GM23338 (cell line): ENCODE results near the genes REV3L and TUBE1.

DNA sequence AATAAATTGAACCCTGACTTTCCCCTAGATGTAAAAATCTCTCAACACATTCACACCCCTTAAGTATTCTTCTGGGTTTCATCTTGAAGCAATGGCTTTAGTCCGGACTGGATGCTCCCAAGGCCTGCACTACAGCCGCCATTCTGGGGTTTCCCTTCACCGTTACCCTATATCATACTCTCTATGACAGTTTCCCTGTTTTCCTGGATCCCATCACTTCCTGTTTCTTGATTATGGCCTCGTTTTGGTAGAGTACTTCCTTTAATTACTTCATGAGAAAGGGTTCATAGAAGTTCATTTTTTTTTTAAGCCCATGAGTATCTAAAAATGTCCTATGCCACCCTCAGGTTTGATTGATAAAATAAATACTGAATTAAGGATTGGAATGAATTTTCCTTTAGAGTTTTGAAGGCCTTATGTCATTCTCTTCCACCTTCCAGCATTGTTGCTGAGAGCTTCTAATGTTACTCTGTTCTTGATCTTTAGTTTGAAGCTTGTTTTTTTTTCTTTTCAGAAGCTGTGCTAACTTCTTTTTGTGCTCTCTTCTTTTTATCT lies 11.8 kb downstream of the FIG4 start:
- PRO-cap = no peak
- RAMPAGE, long total RNA = no peak

DNA sequence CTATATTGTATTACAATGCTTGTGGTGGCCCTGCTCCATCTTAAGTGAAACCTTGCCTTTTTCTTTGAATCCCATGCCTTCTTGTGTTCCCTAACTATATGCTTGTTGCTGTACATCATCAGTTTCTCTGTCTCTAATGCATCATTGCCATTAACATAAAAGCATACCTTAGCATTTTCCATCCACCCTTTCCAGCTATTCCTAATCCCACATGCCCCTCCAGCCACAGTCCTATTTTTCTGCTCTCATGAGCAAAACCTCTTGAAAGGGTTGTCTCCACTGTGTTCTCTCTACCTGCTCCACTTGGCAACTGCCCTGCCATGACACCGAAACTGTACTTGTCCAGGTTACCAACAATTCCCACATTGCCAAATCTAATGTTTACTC lies 80.6 kb downstream of the FIG4 start:
- PRO-cap = no peak
- RAMPAGE, long total RNA = no peak

DNA sequence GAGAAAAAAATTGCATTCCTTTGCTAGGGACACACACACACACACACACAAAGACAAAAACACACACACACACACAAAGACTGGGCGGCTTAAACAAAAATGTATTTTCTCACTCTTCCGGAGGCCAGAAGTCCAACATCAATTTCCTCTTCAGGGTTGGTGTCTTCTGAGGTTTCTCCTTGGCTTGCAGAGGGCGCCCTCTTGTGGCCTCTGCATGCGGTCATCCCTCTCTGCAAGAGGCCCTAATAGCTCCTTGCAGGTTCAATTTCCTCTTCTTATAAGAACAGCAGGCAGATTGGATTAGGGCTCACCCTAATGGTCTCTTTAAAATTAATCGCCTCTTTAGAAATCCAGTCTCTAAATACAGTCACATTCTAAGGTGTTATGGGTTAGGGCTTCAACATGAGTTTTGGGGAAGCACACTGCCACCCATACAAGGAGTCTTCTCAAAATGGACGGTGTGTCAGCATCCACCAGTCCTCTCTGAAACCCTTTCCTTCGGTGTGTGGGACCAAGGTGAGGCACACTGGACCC lies 61.4 kb downstream of the GPR6 start:
- PRO-cap = unidirectional peak, plus-strand start at position 273 of the sequence; unidirectional peak, plus-strand start at position 449 of the sequence
- RAMPAGE, long total RNA = no peak

DNA sequence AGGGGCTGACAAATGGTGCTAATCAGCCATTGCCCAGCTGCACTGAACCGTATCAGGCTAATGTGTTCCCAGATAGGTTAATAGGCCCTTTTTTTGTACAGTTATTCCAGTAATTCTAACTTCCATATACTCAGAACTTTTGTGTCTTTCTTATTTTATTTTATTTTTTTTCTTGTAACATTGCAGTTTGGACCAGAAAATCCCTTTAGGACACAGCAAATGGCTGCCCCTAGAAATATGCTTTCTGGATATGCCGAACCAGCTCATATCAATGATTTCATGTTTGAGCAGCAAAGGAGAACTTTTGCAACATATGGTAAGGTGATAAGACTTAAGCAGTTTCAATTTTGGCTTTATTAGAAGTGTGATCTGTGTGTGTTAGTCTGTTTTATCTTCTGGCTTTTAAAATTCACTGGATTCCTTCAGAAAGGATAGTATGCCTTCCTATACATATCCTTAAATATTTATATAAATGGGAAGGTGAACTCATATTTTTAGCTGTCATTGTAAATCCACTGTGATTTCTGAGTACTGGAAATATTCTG lies 21.2 kb downstream of the CDC40 start:
- PRO-cap = no peak
- RAMPAGE, long total RNA = no peak

GRCh38 chr6:110560595-110561081 lies 84.2 kb upstream of the SLC22A16 start:
- PRO-cap = no peak
- RAMPAGE, long total RNA = no peak

- PRO-cap = no peak
- RAMPAGE, long total RNA = no peak
These were observed 90.2 kb upstream of the SLC22A16 start for GRCh38 chr6:110566424-110567271.

GRCh38 chr6:110682515-110682762 lies 132.8 kb downstream of the CDK19 start:
- PRO-cap = no peak
- RAMPAGE, long total RNA = no peak

DNA sequence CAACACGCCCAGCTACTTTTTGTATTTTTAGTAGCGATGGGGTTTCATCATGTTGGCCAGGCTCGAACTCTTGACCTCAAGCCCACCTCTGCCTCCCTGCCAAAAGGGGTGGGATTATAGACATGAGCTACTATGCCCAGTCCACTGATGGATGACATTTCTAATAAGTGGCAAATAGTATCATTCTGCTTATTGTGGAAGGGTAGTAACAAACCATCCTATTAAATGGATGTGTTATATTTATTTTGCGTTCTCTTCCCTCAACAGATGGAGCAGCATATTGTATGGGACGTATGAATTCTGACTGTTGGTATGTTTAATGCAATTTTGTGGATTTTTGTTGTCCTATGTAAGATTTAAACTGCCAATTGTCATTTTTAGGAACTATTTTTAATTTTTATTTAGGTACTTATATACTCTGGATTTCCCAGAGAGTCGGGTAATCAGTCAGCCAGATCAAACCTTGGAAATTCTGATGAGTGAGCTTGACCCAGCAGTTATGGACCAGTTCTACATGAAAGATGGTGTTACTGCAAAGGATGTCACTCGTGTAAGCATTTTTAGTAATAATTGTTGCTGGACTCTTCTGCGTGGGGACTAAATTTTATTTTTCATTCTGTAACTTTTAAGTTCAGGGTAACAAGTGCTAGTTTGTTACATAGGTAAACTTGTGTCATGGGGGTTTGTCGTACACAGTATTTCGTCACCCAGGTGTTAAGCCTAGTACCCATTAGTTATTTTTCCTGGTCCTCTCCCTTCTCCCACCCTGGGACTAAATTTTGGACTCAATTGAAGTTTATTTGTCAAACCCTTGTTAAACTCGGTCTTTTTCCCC lies 17.5 kb downstream of the AMD1 start:
- PRO-cap = no peak
- RAMPAGE, long total RNA = no peak

- PRO-cap = no peak
- RAMPAGE, long total RNA = no peak
These were observed 71.3 kb downstream of the REV3L start for GRCh38 chr6:111411315-111412443.

DNA sequence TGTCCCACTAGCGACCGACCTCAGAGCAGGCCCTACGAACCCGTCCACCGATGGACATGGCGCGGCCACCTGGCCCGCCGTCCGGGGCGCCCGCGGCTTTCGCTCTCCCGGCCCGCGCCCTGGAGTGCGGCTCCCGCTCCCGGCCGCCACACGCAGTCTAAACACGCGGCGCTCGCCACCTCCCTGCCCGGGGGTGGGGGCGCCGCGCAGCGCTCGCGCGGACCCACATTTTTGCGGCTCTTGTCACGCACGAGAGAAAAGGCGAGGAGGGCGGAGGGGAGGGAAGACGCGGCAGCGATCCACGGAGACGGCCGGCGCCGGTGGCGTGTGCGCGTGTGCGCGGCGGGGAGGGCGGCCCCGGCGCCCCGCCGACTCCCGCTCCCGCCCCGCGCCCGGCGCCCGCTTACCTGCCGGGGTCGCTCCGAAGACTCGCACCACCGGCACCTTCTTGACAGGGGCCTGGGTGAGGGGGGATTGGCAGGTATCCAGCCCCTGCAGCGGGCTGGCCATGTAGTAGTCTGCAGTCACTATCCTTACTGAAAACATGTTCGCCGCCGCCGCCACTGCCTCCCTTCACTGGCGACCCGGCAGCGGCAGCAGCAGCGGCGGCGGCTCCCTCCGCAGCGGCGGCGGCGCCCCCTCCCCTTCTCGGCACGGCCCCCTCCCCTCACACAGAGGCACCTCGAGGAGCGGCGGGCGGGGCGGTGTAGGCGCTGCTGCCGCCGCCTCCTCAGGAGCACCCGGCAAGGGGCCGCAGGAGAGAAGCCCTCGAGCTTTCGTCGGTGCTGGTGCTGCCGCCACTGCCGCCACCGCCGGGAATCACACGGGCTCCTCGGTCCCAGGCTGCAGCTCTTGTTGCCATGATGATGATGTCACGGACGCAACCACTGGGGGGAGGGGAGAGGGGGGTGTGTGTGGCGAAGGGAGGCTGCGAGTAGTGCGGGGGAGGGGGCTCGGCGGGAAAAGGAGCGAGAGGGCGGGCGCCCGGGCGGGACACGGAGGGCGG lies at the start of gene REV3L:
Gene REV3L, minus strand, starts transcription at position 876 of the 1,006 bp plus-strand sequence.
- PRO-cap = bidirectional peak, plus-strand start at position 670 of the sequence, minus-strand start at position 823 of the sequence
- RAMPAGE, long total RNA = no peak

DNA sequence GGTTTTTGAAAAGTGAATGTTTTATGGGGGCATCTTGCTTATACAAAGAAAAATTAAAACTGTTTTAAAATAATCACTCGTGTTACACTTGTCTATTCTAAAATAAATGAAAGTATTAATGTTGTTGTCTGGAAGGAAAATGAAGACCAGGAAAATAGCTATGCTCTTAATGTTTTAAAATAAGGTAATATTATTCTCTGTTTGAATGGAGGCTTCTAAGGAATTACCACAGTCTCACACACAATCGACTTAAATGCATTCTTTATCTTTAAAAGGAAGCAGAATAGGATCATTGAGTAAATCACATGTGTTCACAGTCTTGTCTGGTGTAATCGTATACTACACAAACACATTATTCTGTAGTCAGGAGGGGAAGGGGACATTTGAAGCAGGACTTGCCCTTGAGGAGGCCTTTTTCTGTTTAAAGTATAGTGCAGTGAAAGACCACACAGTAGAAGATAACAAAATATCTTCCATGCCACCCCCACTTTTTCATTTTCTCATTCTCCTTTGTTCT lies 20.6 kb upstream of the REV3L start:
- PRO-cap = no peak
- RAMPAGE, long total RNA = no peak

DNA sequence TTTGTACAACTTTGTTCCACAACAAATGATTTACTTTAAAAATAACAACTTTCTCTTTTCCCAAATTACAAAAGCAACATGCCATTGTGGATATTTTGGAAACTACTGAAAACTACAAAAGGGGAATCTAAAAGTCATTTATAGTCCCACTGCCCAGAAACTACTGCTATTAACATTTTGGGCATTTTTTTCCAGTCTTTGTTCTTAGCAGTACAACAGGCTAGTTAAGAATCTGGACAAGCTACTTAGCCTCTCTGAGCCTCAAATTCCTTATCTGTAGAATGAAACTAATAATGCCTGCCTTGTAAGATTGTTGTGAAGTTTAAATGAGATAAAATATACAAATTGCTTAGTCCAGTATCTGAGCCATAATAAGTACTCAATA lies 61.1 kb upstream of the REV3L start:
- PRO-cap = no peak
- RAMPAGE, long total RNA = no peak

DNA sequence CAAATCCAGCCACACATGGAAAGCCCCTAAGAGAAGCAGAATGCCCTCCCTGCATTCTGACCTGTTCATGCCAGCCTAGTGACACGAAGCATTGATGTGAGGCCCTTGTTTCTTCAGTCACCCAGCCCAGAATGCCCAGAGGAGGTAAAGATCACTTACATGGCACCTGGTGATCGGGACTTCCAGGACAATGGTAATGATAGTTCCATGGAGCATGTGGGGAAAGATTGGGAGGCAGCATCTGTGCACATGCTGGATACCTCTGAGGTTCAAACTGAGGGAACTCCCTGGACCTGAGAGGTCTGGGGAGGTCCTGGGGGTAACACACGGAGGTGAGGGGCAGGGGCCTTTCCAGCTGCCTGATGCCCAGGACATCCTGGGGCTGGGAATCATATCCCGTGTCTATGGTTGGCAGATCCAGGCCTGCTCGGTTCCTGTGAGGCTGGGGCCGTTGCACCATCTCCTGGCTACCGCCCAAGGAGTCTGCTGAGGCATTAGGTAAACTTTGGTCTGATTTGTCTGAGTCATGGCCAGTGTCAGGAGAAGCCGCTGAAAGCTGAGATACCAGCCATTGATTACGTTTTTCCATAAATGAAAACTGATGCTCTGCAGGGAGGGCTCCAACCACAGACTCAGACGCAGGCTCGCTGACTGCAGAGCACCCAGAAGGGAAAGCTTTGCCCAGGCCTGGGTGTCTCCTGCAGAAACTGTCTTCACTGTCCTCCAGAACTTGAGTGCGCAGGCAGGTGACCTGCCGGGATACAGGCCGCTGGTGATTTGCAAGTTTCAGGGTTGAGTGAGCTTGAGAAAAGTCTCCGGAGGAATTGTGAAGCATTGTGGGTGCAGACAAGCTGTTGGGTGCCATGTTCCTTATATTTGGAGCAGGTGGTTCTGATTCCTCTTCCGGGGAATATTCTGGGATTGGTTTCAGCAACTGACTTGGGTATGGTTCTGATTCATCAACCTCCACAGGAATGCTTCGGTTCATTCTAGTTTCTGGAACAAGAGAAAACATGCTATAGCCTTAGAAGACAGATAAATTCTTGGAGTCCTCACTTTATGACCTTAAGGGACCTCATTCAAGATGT lies 14.2 kb downstream of the TRAF3IP2 start:
- PRO-cap = no peak
- RAMPAGE, long total RNA = no peak

DNA sequence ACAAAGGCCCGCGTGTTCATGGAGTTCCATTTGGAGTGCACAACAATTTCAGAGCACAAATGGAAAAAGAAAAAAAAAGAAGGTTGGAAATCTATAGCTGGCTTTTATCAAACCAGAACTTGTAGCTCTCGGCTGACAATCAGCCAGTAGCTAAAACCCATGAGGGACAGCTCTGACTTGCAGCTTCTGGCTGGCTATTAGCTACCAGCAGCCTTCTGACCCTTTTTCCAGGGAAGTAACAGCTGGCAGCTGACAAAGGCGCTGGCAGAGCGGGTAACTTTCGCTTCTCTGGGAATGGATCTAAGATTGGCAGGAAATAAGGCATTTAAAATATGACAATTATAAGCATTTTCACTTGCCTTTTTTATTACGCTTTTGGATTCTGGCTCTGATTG lies 20.4 kb upstream of the TRAF3IP2 start:
- PRO-cap = no peak
- RAMPAGE, long total RNA = no peak

GRCh38 chr6:111693797-111693996 lies 88.0 kb upstream of the TRAF3IP2 start:
- PRO-cap = no peak
- RAMPAGE, long total RNA = no peak

DNA sequence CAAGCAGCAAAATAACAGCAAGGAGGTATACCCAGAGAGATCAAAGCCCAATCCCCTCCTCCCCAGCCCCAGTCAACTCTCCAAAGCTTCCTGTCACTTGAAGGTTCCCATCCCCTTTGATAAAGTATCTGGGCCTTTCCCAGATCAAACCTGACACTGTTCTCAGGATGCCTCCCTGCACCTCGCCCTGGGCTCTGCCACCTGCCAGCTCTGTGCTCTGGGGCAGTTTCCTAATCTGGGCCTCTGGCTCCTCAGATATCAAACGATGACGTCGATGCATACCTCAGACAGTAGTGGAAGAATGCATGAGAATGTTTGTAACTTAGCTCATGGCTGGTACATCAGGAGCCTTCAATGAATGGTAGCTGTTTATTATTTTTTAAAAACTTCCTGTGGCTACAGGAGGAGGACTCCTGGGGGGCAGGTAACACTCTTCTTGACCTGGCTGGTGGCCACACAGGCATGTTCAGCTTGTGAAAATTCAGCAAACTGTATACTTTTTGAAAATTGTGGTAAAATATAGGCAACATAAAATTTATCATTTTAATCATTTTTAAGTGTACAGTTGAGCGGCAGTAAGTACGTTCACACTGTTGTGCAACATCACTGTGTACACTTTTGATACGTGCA lies 106.8 kb upstream of the TRAF3IP2 start:
- PRO-cap = no peak
- RAMPAGE, long total RNA = no peak

GRCh38 chr6:111764065-111764810 lies 109.0 kb downstream of the FYN start:
- PRO-cap = no peak
- RAMPAGE, long total RNA = no peak

DNA sequence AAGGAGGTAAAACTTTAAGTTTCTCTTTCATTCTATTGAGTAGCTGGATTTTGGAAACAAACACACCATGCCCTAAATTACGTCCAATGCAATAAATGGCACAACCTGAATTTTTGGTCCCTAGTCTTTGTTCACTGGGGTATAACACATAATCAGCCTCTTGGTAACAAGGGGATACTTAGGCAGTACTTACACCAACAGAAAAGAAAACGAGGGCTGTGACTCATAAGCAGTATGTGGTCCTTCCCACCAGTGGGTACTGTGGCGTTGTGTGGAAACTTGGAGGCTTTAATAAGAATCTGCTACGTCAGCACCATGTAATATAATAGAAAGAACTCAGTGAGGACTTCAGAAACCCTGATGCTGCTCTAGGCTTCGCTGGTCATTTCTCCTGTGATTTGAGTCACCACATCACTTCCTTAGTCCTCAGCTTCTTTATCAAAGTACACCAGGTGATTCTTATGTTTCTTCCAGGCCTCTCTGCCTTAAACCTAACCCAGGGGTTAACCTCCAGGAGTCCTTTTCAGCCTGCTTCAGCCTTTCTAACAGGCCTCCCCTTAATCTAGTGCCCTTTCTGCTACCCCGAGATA lies 68.7 kb downstream of the FYN start:
- PRO-cap = no peak
- RAMPAGE, long total RNA = no peak

- PRO-cap = no peak
- RAMPAGE, long total RNA = no peak
These were observed 238 bp upstream of the CCN6 start for GRCh38 chr6:112053711-112054021.

- PRO-cap = bidirectional peak, plus-strand start at chr6:112087132, minus-strand start at chr6:112087076; bidirectional peak, plus-strand start at chr6:112087684, minus-strand start at chr6:112087406
- RAMPAGE, long total RNA = start-site peak on the minus strand at chr6:112087428-112087505, 668 and 166 reads in 2 replicates
These were observed at the start of gene TUBE1 for GRCh38 chr6:112086973-112087753. TSS of gene TUBE1 (minus strand) at chr6:112087482.